Mammary microvascular endothelial cell (primary cell): ENCODE measurements around a stretch of chr3.

DNA sequence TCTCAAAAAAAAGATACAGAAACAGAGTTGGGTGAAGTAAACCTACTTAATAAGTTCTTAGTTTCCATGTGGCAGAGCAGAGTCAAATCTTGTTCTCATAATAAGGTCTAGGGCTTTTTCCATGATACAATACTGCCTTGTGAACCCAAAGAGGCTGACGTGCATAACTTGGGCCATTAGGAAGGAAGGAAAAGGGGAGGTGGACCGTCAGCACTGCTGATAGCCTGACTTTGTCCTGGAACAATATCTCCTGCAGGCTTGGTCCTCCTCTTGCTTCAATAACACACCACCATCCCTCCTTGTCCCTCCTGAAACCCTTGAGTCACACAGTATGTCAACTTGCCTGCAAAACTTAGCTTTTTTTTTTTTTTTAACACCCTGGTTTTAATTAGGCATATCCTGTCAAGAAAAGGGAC, 67.2 kb downstream of the WWTR1 start:
- RAMPAGE, long total RNA: no peak

DNA sequence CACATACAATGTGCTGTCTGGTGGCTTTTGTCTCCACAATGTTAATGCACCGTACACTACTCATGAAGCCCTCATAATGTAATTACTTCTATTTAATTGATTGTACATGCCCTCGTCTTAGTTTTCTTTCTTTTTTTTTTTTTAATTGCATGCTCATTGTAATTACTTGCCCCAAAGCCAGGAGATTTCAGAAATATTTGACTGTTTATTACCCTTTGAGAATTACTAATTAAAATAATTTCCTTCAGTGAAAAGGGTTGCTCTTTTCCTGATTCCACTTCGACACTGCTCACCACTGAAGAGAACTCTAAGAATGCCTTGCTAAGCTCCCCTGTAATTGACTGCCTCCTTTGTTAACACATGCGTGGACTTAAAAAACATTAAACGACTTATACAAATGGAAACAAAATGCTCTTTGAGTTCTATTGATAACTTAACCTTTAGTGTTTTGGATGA, 64.5 kb downstream of the WWTR1 start:
- RAMPAGE, long total RNA: no peak

DNA sequence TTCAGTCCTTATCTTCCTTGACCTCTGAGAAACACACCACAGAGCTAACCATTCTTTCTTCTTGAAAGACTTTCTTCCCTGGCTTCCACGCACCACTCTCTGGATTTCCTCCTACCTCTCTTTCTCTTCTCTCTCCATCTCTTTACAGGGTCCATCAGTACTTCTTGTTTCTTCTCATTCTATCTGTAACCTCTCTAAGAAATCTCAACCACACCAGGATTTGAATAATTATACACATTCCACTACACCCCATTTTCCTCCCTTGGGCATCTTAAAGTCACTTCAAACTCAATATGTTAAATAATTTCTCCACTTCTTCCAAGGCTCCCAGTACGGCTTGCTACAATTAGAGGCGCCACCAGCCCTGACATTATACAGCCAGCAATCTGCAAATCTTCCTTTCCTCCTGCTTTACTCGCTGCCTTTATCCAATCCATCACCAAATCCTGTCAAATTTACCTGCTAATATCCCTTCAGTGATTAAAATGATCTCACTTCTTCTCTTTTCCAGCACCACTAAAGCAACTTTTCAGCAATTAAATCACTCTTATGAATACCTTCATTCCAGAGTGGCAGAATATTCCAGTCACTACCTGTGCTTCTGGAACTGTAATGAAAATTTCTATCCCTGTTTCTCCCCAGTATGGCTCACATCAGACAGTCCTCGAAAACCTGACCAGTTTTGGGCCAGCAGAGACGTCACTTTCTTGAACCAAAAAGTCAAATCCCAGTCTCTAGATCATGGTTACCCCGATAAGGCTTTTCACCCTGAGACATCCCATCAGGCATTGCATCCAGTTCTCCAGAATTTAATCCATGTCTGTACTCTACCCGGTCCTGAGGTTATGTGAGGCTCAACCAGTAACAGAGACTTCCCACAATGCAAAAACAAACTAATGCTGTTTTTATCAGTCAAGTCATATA, 13.8 kb downstream of the WWTR1 start:
- RAMPAGE, long total RNA: no peak

- RAMPAGE, long total RNA: no peak
These were observed 1.5 kb downstream of the WWTR1 start for GRCh38 chr3:149656396-149656684.

DNA sequence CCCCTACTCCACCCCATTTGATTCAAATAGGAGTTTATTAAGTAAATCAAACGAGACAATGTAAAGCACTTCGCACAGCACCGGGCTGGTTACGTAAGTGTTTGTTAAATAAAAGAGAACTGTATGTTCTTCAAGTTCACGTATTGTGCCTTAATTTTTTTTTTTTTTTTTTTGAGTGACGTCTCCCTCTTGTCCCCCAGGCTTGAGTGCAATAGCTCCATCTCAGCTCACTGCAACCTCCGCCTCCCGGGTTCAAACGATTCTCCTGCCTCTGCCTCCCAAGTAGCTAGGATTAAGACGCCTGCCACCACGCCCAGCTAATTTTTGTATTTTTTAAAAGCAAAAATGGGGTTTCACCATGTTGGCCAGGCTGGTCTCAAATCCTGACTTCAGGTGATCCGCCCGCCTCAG, 1.4 kb upstream of the WWTR1 start:
- RAMPAGE, long total RNA: no peak

DNA sequence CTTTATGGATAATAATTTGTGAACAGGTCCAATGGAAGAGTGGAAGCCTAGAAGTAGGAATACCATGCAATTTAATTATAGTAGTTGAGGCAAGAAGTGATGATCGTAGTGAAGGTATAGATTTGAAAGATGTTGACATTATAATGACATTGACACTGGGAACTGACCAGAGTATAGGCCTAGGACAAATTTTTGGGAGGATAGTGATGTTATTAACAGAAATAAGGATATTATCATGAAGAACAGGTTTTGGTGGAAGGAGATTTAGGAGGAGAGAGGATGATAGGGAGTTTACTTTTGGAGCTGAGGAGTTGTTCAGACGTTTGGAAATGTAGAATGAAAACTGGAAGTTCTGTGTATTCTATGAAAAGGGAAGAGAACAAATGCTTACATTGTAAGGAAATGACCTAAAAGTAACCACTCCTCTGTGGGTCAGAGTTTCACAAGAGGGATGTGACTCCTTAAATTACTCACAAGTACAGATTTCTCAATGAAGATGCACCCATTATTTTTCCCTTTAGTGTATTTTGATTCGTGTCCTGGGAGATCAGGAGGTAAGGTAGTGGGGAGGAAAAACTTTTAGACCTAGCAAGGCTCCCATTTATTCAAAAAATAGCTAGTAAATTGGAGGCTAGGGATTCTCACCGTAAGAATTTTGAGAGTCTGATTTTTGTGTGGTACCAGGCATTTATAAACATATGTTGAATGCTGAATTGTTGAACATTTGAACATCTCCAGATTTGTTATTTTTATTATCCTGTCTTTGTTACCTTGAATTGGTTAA, 3.9 kb downstream of the RNF13 start:
- RAMPAGE, long total RNA: no peak

DNA sequence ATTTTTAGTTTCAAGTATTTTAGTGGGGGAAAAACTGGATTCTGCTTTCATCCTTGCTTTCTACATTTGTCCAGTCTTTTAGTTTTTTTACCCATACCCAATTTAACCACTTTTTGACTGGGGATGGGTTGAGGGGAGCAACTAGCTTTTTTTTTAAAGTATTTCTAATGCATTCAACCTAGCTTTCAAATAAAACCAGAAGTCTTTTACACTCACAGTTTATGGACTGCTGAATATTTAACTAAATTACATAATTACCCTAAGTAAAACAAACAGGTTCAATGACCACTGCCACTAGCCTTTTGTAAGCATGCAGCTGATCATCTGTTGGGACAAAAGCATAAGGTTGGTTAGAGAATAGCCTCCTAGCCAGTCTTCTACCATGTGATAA, 13.4 kb downstream of the PFN2 start:
- RAMPAGE, long total RNA: no peak

DNA sequence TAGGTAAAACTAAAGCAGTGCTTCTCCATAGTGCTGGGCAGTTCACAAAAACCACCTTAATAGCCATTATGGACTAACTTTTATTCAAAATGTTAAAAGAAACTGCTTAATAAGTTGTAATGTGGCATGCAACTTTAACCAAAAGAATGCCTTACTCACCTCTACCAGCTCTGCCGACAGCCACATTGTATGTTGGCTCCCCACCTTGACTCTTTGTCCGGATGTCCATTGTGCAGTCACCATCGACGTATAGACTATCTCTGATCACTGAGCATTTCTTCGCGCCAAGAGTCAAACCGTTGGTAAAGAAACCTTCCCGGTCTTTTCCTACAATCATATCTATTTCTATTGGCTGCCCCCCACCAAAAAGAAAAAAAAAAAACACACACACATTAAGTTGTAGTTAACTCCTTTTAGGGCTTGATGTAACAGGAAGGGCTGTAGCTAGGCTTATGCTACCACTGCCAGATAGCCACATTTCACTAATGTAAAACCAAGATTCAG, 2.4 kb downstream of the PFN2 start:
- RAMPAGE, long total RNA: no peak

DNA sequence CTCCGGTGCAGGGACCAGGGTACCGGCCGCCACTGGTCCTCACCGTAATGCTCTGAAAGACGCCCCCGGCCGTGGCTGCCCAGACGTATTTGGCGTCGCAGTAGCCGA, 159 bp downstream of the PFN2 start:
- RAMPAGE, long total RNA: no peak

- RAMPAGE, long total RNA: no peak
These were observed 169.6 kb upstream of the TSC22D2 start for GRCh38 chr3:150238342-150238968.

- RAMPAGE, long total RNA: no peak
These were observed 157.0 kb upstream of the TSC22D2 start for GRCh38 chr3:150250835-150251842.

- RAMPAGE, long total RNA: no peak
These were observed 153.7 kb upstream of the TSC22D2 start for GRCh38 chr3:150254303-150254890.

DNA sequence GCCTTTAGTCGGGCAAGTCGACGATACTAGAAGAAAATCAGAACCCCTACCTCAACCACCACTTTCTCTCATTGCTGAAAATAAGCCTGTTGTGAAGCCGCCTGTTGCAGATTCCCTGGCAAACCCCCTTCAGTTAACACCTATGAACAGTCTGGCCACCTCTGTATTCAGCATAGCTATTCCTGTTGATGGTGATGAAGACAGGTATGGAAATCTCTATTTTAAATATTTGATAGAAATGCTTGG, 2.9 kb downstream of the TSC22D2 start:
- RAMPAGE, long total RNA: no peak

DNA sequence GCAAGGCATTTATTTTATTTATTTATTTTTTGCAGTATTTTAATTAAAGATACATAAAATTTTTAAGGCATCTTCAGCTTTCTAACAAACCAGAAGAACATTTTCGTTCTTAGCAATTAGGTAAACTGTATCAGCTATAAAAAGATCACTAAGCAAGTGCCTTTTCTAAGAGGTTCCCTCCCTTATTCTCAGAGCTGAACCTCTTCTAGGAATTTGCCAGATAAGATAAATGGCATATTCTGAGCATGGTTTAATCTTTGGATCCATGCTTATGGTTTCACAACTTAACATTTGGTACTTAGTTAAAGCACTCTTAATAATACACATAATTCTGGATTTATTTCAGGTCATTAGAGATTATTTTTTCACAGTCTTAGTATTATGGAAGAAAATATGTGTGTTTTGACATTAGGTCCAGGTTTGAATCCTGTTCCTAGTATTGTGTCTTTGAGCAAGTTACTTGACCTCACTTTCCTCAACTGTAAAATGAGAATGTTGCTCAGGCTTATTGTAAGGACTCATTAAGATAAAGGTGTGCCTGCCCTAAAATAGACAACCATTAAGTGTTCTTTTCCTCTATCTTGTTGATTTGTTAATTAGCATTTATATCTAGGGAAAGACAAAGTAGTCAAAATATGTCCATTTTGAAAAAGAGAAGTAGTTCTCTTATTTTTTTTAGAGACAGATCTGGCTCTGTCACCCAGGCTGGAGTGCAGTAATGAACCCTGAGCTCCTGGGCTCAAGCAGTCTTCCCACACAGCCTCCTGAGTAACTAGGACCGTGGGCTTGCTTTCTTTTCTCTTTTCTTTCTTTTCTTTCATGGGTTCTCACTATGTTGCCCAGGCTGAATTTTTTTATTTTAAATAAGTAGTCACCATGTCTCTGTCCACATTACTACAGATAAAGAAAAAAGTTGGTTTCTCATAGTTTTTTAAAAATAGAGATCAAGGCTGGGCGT, 43.4 kb downstream of the TSC22D2 start:
- RAMPAGE, long total RNA: no peak

DNA sequence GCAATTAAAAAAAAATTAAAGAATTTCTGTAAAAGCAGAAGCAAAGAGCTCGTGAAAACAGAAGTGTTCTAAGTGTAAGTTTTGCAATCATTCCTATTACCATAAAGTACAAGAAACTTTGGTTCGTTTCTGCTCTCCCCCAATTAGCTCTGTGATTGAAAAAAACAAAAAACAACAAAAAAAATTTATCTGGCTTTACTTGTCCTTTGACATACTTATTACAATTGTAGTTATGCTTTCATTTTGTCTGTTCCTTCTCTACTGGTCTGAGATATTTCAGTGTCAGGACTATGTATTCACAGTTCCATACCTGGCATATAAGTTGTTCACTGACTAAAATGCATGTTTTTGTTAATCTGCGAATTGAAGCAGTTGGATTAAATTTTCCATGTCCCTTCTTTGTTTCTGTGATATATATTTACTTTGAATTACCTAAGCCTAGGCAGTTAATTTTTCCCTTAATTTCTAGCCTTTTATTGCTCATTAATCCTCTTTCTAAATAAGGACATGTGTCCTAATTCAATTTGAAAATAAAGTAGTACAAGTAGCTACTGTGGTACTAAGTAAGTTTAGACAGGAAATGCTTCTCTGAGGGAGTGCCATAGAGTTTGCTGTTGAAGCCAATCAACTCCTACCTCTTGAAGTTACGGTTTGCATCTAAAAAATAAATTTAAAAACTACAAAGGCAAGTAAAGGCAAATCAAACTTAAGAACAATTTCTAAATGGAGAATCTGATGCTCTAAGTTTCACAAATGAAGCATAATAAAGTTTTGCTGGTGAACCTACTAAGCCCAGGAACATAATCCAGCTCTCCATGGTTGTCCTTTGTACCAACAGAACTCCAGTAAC, 5.0 kb downstream of the SERP1 start:
- RAMPAGE, long total RNA: no peak

DNA sequence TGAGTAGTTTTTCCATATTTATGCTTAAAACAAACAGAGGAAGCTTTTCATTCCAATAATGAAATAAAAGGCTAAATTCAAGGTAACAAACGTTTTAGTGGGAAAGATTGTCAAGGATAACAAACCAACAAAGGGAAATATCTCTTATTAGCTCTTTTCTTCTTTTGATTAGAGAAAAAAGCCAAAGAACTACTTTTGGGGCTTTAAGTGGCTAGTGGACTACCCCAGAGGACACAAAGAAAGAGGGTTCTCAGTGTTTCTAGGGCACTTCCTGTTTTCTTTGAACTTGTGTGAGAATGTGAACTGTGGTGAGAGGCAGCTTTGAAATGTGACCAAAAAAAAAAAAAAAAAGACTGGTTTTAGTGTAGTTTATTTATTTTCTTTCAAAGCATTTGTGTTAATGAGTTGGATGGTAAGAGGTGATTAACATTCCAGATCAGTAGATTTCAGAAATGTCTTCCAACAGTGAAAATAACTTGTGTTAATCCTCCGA, 32.3 kb downstream of the SELENOT start:
- RAMPAGE, long total RNA: no peak

GRCh38 chr3:150726339-150726783, 22.6 kb upstream of the ERICH6 start:
- RAMPAGE, long total RNA: no peak

DNA sequence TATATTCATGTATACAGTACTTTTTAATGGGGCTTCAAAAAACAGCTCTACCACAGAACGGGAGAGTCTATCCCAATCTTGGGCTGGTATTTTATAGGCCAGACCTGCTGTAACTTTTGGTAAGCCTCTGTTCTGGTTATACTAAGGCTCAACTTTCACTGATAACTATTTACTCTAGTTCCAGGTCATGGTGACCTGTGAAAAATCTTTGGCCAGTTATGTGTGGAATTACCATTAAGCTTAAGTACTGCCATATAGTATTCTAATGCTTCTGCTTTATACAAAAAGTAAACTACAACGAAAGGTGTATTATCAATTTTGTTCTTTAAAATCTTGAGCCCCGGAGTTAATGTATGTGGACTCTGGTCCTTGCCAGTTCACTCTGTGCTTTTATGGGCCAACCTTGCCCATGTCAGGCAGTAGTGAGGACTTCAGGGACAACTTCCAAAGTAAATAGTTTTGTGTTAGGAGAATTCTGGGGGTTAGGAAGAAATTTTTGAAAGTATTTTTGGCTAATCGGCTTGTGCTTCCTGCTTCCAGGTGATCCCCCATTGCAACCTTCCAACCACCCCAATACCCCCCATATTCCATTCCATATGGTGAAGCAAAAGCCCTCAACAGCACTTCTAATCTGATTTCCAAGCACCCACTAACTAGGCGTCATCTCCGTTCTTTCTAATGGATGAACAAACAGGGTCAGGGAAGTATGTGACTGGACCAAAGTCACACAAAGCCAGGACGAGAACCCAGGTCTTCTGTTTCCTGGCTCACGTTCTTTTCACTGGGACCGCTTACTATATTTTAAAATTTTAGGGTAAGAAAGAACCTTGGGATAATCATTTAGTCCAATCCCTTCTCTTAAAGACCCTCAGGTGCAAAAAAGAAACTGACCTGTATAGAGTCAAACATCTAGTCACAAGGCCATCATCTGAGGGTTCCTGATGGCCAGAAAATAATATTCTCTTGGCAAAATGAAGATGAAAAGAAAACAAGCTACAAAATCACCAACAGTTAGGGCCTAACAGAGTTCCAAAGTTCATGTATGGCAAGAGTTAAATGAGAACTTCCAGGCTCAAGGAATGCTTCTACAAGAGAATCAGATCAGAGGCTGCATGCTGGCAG, 6.1 kb downstream of the SIAH2 start:
- RAMPAGE, long total RNA: no peak

DNA sequence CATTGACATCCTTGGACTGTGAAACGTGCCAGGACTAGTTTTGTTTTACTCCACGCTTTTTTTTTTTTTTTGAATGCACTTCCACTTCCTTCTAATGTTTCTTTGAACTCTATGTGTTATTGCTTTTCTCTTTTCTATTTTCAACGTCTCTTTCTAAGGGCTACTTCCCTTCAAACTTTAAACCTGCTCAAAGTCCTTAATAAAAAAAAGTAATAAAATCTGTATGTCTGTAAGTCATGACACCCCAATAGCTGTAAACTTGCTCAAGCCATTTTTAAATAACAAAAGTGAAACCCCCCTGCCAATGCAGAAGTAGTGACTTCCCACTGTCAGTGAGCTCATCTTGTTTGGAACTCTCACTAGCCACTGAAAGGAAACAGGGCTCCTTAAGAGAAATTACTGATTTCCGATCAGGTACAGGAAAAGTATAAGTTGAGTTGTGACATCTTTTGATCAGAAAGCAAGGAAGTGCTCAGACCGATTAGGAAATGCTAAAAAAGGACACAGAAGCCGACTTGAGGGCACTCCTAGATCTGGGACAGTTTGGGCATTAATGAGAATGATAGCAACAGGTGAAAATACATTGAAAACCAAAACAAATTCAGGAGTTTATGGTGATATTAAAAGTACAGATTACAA, 27.6 kb upstream of the GPR171 start:
- RAMPAGE, long total RNA: no peak

DNA sequence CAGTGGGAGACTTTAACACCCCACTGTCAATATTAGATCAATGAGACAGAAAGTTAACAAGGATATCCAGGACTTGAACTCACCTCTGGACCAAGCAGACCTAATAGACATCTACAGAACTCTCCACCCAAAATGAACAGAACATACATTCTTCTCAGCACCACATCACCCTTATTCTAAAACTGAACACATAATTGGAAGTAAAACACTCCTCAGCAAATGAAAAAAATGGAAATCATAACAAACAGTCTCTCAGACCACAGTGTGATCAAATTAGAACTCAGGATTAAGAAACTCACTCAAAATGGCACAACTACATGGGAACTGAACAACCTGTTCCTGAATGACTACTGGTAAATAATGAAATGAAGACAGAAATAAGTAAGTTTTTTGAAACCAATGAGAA, 70.4 kb upstream of the IGSF10 start:
- RAMPAGE, long total RNA: no peak